LHCN-M2 (cell line): ENCODE results near the gene ABCA9.

DNA sequence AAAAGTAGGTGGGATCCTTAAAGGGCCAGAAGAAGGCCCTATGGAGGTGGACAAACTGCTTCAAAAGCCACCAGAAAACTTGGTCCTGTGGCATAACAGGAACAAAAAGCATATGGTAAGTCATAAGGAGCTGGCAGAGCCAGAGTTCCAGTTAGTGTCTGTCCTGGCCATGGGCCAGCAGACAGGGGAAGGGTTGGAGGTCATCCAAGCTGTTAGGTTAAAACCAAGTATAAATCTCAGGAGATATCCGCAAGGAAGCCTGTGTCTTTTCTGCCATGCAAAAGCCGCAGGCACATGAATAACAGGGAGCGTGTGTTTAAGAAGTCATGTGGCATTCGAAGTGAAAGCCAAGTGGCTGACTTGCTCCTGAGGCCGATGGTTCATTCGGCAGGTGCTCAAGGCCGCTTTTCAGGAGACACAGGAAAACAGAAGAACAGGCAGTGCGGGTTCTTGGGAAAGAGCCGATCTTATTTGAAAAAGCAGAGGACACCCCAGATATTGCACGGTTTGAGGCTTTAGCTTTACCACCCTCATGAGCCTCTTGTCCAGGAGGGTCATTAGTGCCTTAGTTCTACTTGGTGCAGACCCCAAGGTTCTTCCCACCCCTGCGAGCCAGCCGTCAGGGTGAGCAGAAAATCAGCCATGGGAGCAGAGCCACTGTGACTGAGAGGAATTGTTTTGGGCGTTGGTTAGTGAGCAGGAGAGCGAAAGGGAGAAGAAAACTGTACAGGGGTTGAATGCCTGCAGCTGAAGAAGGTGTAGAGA is 20.2 kb upstream of the PRKAR1A start:
- RAMPAGE, long total RNA: no peak

- RAMPAGE, long total RNA: no peak
Observed at GRCh38 chr17:68512528-68513081, 375 bp downstream of the PRKAR1A start.

- RAMPAGE, long total RNA: no peak
Observed at GRCh38 chr17:68542873-68543138, 30.6 kb downstream of the PRKAR1A start.

GRCh38 chr17:68554519-68555164 is 42.4 kb downstream of the PRKAR1A start:
- RAMPAGE, long total RNA: no peak

DNA sequence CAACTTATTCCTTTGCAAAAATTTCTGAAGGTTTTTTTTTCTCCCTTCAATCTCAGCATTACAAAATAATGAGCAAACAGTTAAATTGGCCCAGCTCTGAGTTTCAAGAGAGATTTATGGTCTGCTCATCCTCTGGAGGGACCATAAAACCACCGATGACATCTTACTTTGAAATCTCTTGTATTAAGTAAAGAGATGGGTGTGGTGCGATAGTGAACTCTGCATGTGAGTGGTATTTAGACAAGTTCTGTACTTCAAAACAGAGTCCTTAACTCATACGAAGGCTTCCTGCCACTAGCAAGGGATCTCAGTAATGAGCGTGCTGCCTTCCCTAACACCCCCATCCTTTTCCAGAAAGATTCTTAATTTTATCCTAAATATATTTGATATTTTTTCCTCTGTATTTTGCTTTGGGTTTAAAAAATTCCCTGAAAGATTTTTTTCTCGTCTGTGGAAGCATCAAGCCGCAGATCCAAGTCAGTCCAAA is 2.0 kb downstream of the FAM20A start:
- RAMPAGE, long total RNA: no peak

DNA sequence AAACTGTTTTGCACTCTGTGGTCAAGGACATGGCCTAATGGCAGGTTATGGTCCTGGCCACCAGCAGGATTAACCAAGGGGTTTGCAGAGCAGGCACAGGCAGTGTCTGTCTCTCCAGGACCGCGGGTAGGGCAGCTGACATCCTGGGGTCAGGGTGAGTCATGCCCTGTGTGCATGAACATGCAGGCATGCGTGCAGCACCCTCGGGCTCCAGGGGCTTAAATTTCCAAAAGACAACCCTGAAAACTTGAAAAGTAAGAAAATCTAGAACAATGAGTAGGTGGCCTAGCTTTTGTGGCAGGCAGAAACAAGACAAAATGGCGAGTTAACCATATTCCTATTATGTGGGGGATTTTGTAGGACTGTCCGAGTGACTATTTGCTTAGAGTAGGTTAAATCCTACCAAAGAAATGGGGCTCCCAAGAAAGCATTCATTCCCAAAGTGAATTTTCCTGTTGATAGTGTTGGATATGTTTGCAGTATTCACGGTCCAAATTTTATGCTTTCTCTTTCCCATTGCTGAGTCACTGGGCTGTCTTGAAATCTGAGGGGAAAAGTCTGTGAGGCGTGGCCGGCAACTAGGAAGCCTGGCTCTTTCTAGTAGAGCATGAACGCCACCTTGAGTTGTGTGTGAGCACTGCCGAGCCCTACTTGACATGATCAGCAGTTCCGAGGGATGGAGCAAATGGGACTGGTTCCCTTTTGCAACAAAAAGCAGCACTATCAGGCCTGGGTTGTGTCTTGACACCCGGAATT is 158.4 kb upstream of the FAM20A start:
- RAMPAGE, long total RNA: no peak

DNA sequence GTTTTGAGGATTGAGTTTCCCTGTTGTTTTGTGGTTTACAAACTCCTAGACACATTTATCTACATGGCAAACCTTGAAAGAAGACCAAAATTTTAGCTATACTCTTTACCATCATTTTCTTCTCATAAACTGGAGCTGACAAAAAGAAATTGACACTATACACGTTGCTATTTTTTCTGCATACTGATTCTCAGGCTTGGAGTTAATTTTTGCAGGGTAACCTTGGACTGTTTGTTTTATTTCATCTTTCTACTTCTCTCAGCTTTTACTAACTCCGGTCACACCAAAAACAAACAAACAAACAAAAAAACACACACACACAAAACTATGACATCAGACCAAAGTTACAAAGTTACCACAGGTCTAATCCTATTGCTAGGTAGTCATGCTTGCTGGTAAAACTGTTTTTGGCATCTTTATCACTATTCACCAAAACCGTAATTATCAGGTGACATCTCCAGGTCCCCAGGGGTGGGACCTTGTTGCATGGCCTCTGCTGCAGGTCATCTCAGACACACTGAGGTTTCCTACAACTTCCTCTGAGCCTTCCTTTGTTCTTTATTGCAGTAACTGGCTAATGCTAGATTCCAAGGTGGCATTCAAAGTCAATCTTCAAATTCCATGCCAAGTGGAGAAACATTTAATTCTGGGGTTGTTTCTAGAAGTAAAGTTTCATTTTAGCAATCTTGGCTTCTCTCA is 162.4 kb downstream of the ABCA8 start:
- RAMPAGE, long total RNA: no peak

GRCh38 chr17:68822137-68822944 is 132.9 kb downstream of the ABCA8 start:
- RAMPAGE, long total RNA: no peak

DNA sequence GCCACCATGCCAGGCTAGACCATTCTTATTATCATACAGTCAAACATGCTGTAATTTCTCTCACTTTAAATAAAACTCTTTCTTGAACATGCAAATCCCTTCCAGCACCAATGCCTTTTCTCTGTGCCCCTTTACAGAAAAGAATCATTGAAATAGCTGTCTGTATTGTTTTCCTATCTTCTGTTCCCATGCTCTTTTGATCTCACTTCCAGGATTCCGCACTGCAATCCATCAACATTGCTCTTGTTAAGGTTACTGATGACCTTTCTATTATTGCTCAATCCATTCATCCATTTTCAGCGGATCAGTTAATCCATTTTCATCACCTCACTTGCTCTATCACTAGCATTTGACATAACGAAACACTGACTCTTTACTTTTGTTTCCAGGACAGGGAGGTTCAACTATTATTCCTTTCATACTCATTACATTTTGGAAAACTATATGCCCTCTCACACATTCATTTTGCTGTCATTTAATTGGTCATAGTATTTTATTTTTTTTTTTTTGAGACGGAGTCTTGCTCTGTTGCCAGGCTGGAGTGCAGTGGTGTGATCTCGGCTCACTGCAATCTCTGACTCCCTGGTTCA is 130.4 kb downstream of the ABCA8 start:
- RAMPAGE, long total RNA: no peak

DNA sequence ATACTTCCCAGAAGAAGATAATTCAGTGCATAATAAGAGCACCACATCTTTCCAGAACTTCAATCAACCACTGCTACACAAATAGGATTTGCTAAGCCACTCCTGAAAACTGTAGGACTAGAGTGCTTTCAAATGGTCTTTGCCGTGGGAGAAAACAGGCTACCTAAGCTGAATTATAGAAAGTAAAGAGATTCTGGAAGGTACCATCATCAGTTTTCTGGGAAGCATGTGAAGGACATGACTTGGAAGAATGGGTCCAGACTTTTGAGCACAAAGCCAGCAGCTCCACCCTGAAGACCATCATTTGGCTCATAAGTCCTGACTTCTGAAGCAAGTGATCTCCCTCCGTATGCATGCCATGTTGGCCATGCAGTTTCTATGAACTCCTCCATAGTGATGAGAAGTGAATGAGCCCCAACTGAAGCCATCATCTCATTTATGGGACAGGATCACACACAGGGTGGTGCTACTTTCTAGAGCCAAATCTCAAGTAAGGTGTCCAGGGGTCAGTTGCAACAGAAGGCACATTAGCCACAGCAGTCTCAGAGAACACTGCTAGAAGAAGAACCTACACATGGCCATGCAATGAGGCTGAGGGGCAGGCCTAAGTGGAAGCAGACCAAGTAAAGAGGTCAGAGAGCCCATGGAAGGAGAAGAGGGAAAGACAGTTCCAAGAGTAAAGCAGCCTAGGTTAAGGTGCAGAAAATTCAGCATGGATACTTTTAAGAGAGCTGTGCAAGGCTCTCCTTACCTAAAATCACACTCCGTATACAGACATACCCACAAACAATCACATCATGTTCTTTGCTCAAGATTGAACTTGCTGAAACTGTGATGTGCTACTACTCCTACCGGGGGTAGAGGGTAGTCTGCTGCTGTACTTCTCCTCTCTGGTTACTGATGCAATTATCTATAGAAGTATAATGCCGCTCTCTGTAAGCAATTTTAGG is 1.9 kb downstream of the ABCA8 start:
- RAMPAGE, long total RNA: no peak

DNA sequence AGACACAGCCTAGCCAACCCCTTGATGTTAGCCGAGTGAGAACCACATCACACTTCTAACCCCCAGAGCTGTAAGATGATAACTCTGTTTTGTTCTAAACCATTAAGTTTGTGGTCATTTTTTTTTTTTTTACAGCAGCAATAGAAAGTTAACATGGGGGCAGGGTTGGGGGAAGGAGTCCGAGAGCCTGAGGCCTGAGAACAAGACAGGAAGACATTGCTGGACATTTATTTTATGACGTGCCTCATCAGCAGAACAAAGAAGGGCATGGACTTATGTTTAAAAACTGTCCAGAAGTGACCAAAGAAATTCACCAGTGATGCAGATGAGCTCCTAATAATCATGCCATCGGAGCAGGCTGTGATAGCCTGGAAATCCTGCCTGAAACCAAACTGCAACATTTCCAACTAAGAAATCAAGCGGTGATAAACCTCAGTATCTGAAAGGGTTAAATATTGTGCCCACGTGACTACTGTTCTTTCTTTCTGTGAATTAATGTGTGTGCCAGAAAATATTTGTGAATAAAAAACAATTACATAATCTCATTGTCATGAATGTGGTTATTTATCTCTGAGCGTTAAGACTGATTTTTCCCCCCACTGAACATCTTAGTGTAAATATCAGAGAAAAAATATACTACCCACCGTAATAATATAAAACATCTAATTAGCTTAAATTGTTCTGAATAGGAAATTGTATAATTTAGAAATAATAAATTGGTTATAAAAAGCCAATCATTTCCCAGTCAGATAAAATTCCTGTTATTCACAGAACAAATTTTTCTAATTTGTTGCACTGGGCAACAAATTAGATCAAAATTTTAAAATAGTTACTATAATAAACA is 952 bp downstream of the ABCA9 start:
- RAMPAGE, long total RNA: no peak

DNA sequence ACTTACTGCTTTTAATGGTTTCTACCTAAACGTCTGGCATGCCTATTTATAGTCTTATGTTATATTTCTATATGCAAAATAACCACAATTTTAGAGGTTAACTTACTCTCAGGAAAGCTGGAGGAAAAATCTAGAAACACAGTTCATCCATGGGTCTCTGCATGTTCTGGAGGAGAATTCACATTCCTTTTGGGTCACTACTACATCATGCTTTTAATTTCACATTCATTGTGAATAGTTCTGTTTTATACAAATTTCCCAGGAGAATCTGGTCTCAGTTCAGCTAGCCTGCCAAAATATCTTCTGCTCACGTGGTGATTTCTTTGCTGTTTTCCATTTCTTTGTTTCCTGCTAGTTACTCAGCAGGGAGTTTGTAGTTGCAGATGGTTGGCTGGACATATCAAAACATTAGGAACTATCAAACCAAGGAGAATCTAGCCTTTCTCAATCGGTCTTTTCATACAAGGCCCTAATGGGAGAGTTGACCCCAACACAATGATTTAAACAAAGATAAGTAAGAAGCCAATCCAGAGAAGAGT is at the start of gene ABCA9:
Gene ABCA9, minus strand, starts transcription at position 168 of the 539 bp plus-strand sequence.
- RAMPAGE, long total RNA: no peak

DNA sequence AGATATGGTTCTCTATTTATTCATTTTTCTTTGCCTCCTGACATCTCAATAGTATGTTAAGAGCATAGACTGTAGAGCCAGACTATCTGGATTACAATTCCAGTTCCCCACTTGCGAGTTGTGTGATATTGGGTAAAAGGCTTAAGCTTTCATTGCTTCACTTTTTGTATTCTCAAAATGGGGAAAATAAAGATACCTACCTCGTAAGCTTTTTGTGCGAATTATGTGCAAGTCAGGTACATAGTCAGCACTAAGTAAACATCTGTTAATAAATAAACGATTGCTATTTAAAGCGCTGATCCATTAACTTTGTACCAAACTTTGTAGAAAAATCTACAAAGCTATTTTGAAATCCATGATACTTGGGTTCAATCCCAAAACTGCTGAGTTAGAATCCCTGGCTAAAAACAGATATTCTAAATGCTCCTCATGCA is 19.7 kb downstream of the ABCA6 start:
- RAMPAGE, long total RNA: no peak

- RAMPAGE, long total RNA: no peak
Observed at GRCh38 chr17:69147315-69148070, 5.8 kb upstream of the ABCA6 start.

DNA sequence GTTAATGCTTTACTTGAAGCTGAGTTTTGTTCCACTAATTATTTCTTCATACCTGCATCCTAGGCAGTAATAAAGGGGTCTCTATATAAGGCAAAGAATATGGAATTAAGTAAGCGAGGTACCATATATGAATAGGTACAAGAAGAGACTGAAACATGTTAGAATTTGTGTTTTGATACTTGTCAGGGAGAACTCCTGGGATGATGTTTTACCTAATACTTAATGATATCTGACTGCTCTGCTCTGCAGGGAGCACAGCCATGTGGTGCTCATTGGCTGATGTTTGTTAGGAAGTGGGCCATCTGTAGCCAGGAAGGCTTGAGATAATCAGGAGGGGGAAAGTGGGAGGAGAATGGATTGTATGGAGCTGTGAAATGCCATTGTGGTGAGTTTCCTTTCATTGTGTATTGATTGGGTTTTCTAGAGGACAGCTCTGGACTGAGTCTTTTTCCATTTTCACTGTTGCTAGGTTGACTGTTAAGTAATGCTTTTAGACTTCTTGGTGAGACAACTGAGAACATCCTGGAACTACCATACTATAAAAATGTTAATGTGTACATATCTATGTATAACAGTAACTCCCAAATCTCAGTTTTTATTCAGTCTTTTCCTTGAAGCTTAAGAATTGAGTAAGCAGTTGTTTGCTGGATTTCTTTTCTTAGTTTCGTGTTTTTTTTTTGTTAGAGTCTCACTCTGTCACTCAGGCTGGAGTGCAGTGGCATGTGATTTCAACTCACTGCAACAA is 52.8 kb downstream of the MAP2K6 start:
- RAMPAGE, long total RNA: no peak

GRCh38 chr17:69501206-69501907 is 86.9 kb downstream of the MAP2K6 start:
- RAMPAGE, long total RNA: no peak

- RAMPAGE, long total RNA: no peak
Observed at GRCh38 chr17:69961505-69961981, 113.5 kb upstream of the KCNJ16 start.

GRCh38 chr17:70167897-70168428 is 1.4 kb upstream of the KCNJ2 start:
- RAMPAGE, long total RNA: no peak

- RAMPAGE, long total RNA: no peak
Observed at GRCh38 chr17:72122338-72122935, 1.6 kb downstream of the SOX9 start.

DNA sequence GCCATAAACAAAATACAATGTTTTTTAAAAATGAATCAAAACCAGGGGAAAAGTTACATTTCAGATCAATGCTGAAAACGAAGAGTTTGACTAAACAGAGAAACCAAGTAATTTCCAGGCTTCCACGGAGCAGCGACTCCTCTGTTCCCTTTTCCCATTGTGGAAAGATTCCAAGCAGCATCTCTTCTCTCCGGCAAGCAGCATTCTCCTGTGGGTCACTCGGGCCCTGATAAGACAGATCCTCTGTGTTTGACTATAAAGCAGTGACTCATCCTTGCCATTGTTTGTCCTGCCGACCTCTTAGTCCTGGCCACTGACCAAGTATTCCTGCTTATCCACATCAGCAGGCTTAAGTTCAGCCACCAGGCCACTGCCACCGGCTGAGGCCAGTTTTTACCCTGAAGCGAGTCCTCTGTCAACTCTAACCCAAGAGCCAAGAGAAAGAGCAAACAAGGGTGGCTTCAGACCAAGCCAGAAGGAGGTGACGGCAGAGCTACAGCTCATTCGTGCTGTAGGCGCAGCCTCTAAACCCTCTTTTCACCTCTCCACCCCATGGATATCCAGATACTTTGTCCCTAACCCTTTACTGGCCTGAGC is 30.7 kb downstream of the SOX9 start:
- RAMPAGE, long total RNA: no peak